Cardiac atrium fibroblast (primary cell): ENCODE measurements around the gene TOM1.

DNA sequence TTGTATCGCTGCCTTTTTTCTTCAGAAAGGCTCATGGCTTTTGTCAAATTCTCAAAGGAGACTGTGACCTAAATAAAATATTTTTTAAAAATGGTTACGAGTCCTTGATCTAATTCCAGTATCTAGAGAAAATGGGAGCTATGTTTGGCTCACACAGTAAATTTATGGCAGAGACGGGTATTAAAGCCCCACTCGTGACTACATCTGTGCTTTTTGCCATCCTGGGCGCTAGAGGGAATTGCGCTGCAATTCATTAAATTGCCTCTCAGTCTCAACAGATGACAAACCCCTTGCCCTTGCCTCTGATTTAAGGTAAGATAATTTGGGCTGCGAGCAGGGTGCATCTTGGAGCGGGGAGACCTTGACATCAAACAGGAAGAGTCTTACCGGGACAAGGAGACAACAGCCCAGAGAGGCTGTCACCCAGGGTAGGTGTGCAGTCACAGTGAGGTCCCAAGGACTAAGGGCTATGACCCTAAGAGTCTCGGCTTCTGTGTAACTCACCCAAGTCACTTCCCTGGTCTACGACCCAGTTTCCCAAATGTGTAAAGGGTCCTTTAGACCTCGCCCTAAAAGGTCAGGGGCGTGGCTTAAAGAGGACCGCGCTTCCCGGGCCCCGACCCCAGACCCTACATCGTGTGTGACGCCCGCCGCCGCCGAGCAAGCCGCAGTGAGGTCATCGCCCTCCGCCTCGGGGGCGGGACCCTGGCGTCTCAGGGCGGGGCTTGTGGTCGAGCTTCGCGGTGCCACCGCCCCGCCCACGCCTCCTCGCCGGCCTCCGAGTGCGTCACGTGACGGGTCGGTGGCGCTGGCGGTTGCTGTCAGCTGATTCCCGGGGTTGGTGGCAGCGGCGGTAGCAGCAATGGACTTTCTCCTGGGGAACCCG is at the start of gene TOM1:
TOM1 (plus strand) TSS at position 828 of the 886 bp plus-strand sequence.
- RAMPAGE, long total RNA = start-site peak on the plus strand centred at position 804 of the sequence, 66 bp wide, 416 and 91 reads in 2 replicates

- RAMPAGE, long total RNA = no peak
Observed at GRCh38 chr22:35301257-35302088, 1.8 kb downstream of the TOM1 start.

DNA sequence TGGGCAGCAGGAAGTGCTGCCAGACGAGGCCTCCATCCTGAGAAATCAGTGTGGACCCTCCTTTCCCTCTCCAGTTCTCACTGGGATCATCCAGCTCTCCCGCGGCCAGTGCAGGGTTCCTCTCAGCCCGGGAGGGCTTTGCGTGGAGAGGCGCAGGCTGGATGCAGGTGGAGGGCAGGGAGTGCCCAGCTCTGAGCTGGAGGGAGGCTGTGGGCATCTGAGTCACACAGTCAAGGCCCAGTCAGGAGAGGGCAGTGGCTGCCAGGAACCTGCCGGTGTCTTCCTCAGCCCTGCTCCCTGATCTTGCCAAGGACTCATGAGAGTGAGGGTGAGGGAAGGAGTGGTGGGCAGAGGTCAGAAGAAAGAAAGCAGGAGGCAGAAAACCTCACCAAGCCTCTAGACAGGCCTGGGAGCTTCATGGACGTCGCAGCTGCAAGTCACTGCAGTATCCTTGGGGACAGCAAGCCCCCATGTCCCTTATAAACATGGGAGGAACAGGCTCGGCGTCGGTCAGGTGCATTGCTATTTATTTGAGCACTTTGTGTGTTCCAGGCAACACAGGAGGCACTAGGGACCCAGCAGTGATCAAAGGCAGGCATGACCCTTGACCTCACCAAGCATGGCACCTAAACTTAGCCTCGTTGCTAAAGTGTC is 19.2 kb downstream of the TOM1 start:
- RAMPAGE, long total RNA = no peak

- RAMPAGE, long total RNA = no peak
Observed at GRCh38 chr22:35337200-35338227, 37.8 kb downstream of the TOM1 start.

DNA sequence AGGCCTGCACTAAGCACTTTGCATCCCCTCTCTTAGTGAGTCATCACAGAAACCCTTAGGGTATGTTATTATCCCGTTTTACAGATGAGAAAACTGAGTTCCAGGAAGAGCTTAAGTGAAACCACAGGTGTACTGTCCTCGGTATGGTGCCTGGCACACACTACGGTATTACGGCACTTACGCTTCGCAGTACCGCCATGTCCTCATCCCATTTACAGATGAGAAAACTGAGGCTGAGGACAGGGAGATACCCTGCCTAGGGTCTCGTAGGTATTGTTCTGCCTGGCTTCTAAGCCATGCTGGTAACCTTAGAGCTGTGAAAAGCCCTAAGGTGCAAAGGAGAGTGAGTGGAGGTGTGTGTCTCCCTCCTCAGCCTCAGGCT is 39.8 kb upstream of the HMOX1 start:
- RAMPAGE, long total RNA = no peak

DNA sequence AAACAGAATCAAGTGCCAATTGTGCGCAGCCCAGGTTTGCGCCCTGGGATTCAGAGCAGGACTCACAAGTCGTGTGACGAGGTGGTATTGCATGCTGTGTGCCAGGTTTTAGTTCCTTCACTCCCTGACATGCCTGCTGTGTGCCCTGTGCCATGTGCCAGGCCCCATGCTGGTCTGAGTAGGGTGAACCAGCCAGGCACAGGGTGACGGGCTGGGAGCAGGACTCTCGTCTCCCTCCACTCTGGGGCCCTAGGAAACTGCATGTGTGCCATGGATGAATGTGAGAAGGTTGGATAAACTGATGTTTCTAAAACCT is 38.8 kb upstream of the HMOX1 start:
- RAMPAGE, long total RNA = no peak

DNA sequence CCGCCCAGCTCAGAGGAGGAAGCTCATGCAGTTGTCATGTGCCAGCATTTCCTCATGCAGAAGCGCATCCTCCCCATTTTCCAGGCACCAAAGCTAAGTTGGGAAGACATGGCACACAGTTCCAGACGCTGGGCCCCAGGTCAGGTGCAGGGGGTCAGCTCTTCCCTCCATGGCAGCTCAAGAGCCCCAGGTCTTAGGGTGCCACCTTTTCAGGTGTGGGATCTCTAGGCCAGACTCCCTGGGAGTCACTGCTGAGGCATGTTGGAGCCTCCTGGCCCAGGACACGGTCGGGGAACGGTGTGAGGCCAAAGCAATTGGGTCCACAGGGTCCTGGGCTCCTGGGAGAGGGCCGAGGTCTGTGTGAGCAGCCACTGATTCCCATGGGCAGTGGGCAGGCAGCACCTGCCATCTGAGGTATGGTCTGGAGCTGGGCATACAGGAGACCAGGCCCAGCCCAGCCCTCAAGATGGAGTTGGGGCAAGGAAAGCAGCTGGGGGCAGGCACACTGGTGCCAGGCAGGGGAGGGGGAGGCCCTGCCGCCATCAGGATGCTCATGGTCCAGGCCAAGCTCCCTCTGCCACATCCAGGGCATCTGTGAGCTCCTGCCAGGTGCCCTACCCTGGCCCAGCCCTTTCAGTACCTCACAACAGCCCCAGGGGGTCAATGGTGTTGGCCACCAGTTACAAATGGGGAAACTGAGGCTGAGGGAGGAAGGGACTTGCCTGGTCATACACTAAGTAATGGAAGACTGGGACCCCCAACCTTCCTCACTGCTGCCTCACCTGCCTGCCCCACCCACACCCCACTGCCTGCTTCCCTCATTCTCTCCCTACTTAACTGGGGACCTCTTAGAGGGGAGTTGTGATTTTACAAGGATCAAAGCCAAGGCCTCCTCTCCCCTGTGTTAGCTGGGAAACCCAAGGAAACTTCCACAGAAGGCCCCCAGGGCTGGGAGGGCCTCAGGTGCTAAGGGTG is 32.1 kb upstream of the HMOX1 start:
- RAMPAGE, long total RNA = no peak

GRCh38 chr22:35375090-35375495 is 5.8 kb upstream of the HMOX1 start:
- RAMPAGE, long total RNA = no peak

- RAMPAGE, long total RNA = no peak
Observed at GRCh38 chr22:35410922-35411536, 11.1 kb downstream of the MCM5 start.

DNA sequence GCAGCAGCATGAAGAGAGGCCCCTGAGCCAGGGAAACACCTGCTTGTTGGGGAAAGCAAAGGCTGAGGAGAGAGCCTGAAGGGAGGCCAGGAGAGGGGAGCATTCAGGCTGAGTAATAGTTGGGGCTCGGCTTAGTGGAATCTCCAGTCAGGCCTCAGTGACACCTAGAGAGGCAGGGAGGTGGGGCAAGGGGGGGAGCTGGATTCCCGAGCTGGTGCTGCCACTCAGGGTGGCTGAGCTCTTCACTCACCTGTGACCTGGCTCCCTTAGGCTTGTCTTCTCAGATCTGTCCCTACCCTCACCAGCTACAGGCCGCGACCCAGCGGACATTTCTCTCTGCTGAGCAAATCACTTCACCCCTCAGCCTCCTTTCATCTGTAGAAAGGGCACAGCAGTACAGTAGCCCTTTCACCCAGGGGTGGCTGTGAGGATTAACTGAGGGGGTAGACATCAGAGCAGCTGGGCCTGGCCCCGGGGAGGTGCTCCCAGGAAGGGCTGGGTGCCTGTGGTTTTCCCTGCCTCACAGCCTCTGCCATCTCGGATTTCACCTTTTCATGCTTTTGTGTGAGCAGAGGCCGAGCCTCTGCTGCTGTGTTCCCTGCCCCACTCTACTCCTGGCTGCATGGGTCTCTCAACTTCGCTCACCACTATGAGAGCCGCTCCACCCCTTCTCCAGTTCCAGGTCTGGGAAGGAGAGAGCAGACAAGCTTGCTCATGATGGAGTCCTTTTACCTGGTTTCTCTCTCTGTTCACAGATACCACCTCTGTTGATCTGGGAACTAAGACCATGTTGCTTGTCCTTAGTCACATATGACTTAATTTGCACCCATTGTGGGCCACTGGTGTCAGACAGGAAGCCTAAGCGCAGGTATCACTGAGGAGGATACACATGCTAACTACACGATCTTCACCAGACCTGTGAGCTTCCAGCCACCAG is 26.6 kb downstream of the MCM5 start:
- RAMPAGE, long total RNA = no peak

GRCh38 chr22:35621962-35623026 is 5.2 kb upstream of the MB start:
- RAMPAGE, long total RNA = no peak

- RAMPAGE, long total RNA = no peak
Observed at GRCh38 chr22:35649910-35650186, 1.6 kb downstream of the APOL6 start.

GRCh38 chr22:35669482-35669756 is 21.2 kb downstream of the APOL6 start:
- RAMPAGE, long total RNA = no peak

GRCh38 chr22:35896094-35896957 is 132.3 kb downstream of the RBFOX2 start:
- RAMPAGE, long total RNA = no peak

- RAMPAGE, long total RNA = no peak
Observed at GRCh38 chr22:36010022-36010648, 18.5 kb downstream of the RBFOX2 start.

DNA sequence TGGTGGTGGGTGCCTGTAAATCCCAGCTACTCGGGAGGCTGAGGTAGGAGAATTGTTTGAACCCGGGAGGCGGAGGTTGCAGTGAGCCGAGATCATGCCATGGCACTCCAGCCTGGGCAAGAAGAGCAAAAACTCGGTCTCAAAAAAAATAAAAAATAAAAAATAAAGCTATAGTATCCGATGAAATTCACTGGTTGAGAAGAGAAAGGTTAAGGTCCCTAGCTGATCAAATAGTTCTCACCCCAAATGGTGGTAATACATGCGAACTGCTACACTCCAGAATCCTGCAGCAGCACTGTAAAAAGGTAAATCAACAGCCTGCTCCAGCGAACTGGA is 11.3 kb downstream of the RBFOX2 start:
- RAMPAGE, long total RNA = no peak

- RAMPAGE, long total RNA = no peak
Observed at GRCh38 chr22:36023757-36024228, 4.8 kb downstream of the RBFOX2 start.

DNA sequence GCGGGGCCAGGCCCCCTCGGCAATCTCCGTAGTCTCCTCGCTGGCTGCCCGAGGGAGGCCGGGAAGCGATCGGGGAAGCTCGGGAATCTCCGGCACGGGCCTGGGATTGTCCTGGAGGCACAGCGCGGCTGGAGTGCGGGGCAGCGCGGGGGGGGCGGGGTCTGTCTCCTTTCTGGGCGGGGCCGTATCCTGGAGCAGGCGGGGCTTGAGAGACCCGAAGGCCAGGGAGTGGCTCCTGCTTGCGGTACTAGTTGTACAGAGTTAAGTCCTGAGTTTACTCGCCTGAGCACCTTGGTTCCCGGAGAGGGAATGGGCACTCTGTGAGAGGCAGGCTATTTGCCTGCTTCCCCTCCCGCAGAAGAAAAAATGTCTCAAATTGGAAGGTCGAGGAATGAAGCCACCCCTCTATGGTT is 421 bp upstream of the RBFOX2 start:
- RAMPAGE, long total RNA = no peak

GRCh38 chr22:36220394-36220876 is 18.8 kb upstream of the APOL4 start:
- RAMPAGE, long total RNA = no peak

- RAMPAGE, long total RNA = no peak
Observed at GRCh38 chr22:36282183-36282955, 29.4 kb downstream of the APOL1 start.